Mesenchymal stem cell of adipose (primary cell): ENCODE measurements around a stretch of chr1.

DNA sequence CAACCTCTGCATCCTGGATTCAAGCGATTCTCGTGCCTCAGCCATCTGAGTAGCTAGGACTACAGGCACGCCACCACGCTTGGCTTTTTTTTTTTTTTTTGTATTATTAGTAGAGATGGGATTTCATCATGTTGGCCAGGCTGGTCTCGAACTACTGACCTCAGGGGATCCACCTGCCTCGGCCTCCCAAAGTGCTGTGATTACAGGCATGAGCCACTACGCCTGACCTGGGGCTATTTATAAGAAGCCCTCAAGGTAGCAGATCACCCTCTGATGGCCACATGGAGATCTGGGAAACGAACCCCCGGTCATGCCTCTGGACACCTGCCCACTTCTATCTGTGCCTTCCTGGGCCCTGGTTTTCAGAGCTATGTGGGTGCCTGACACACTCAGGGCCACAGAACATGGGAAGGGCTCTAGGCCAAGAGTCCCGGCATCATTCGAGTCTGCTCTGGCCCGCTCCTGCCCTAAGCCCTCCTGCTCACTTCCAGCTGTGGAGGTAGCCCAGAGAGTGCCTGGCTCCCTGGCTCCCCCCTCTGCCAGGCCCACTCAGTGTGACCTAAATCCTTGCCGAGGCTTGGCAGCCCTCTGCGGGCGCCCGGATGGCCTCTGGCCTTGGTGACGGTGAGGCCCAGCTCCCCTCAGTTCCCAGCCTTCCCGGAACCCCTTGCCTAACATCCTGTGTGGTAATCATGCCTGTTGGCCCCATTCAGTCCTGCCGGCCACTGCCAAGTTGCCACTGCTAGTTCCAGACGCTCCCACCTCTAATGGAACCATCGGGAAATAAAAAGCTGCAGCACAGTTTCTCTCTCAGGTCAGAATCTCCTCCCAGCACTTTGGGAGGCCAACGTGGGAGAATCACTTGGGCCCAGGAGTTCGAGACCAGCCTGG is 1.5 kb upstream of the H6PD start:
- CAGE, long polyA plus RNA = no peak

- CAGE, long polyA plus RNA = no peak
Observed at GRCh38 chr1:9234150-9234705, 346 bp upstream of the H6PD start.

GRCh38 chr1:9244678-9245821 is 10.5 kb downstream of the H6PD start:
- CAGE, long polyA plus RNA = no peak

DNA sequence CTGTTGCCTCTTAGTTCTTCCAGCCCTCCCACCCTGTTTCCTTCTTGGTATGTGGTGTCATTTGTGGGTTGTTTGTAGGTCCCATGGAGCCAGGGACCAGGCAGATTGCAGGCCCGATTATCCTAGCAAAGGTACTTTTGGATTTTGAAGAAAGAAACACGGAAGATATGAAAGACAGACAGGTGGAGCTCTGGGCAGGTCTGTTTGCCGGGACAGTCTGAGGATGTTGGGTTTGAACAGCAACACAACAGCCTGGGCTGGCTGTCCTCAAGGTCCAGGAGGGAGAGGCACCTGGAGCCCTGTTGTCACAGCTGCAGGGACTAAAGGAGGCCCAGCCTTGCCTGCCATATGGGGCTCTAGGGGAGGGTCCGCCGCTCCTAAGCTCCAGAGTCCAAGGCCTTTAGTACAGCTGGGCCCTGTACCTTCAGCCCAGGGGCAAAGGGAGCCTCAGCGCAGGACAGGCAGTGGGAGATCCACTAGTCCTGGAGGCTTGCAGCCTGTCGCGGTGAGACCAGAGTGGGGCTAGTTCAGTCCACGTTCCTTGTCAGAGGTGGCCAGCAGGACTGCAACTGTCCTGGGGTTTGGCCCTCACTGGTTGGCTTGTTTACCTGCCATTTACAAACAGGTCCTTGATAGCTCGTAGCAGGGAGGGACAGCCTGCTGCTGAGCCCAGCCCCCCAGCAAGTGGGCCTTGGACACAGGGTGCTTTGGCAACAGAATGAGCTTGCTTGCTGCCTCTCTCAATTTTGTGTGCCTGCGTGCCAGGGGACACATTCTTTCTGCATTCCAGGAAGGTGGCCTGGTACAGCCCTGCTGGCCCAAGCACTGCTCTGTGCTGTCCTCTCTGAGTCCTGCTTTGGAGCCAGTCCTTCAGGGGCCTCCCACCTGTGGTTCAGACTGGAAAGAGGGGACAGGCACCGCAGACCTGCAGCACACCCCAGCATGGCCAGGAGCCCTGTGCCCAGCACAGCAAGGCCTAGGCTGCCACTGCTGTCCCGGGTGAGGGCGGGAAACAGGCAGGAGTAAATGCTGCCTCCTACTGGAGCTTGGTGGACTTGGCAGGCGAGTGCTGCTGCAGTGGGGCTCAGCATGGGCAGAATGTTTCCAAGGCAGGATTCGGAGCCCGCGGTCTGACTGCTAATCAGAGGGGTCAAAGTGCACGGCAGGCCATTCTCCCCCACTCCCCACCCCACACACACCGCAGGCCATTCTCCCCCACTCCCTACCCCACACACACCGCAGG is 15.0 kb downstream of the H6PD start:
- CAGE, long polyA plus RNA = no peak

DNA sequence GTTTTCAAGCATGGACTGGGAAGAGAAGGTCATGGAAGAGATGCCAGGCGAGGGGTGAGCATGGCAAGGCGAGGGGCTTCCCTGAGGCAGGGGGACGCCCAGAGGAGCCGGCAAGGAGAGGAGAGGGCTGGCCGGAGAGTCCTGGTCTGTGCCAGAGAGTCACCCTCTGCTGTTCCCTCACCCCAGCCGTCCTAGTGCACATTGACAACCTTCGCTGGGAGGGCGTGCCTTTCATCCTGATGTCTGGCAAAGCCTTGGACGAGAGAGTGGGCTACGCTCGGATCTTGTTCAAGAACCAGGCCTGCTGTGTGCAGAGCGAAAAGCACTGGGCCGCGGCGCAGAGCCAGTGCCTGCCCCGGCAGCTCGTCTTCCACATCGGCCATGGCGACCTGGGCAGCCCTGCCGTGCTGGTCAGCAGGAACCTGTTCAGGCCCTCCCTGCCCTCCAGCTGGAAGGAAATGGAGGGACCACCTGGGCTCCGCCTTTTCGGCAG is 28.8 kb downstream of the H6PD start:
- CAGE, long polyA plus RNA = no peak

GRCh38 chr1:9263816-9264481 is 28.7 kb upstream of the SPSB1 start:
- CAGE, long polyA plus RNA = no peak

GRCh38 chr1:9268826-9269314 is 23.8 kb upstream of the SPSB1 start:
- CAGE, long polyA plus RNA = no peak

- CAGE, long polyA plus RNA = no peak
Observed at GRCh38 chr1:9327969-9328586, 35.4 kb downstream of the SPSB1 start.

GRCh38 chr1:9349429-9350114 is 56.9 kb downstream of the SPSB1 start:
- CAGE, long polyA plus RNA = no peak

DNA sequence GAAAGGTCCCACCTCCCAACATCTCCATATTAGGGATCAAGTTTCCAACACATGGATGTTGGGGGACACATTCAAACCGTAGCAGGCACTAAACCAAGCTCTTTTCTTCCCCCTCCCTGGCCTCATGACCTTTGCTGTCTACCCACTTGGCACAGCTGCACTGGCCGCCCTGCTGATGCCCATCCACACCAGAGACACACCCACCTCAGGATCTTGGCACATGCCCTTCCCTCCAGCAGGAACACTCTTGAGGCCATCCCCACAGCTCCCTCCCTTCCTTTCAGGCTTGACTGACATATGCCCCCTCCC is 98.7 kb upstream of the SLC25A33 start:
- CAGE, long polyA plus RNA = no peak

- CAGE, long polyA plus RNA = no peak
Observed at GRCh38 chr1:9443979-9444442, 95.3 kb upstream of the SLC25A33 start.

- CAGE, long polyA plus RNA = no peak
Observed at GRCh38 chr1:9593317-9593945, 4.7 kb downstream of the TMEM201 start.

GRCh38 chr1:9651998-9652796 is 666 bp downstream of the PIK3CD start:
- CAGE, long polyA plus RNA = no peak

DNA sequence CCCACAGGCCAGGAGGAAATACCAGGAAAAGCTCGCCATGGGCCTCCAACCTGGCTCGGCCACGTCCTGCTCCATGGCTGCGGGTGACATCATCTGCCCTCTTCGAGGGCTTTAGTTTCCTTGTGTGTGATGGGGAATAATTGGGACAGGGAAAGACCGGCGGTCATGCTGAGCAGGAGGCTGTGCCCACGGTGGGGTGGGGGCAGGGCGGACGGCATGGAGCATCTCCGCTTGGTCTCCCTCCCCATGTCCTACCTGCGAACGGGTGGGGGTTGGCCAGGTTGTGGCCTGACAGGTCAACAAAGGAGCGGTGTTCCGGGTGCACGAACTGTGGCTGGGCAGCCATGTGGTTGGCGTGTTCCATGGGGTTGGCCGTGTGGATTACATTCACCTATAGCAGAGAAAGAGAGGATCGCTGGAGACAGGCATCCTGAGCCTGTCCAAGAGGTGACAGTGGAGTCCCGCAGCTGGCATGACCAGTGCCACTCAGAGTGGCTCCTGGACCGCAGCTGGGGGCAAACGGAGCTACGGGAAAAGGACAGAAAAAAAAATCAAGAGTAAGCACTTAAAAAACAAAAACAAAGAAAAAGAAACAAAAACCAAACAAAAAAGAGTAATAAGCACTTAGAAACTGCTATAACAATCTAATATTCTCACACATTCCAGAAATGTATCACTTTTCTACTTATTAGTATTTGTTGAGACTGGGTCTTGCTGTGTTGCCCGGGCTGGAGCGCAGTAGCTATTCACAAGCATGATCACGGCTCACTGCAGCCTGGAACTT is 80.2 kb downstream of the PIK3CD start:
- CAGE, long polyA plus RNA = no peak

GRCh38 chr1:9807630-9807961 is 16.2 kb downstream of the CLSTN1 start:
- CAGE, long polyA plus RNA = no peak

DNA sequence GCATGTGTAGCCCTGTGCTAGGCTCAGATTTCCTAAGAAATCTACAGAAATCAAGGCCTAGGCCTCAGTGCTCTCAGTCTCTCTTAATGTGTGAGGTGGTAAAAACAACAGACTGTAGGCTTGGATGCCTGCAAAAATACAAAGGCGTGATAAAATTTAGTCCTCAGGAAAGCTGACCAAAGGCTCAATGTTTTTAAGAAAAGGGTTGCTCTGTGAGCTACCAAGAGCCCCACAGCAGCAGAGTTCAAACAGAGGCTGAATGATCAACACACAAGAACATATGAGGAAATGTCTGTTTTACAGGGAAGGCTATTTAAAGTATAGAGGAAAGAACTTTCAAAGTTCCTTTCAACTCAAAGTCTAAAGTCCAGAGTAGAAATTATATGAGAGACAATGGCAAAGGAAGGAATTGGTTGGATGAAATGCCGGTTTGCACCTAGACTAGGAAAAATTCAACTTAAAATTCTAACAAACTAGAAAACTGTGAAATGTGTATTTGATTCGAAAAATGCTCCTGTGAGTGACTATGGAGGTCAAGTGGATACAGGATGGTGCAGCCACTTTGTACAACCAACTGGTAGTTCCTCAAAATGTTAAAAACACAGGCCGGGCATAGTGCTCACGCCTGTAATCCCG is 8.6 kb downstream of the CLSTN1 start:
- CAGE, long polyA plus RNA = no peak

- CAGE, long polyA plus RNA = no peak
Observed at GRCh38 chr1:9850450-9851419, 27.0 kb upstream of the CLSTN1 start.

GRCh38 chr1:9871955-9872622 is 38.0 kb downstream of the CTNNBIP1 start:
- CAGE, long polyA plus RNA = no peak

DNA sequence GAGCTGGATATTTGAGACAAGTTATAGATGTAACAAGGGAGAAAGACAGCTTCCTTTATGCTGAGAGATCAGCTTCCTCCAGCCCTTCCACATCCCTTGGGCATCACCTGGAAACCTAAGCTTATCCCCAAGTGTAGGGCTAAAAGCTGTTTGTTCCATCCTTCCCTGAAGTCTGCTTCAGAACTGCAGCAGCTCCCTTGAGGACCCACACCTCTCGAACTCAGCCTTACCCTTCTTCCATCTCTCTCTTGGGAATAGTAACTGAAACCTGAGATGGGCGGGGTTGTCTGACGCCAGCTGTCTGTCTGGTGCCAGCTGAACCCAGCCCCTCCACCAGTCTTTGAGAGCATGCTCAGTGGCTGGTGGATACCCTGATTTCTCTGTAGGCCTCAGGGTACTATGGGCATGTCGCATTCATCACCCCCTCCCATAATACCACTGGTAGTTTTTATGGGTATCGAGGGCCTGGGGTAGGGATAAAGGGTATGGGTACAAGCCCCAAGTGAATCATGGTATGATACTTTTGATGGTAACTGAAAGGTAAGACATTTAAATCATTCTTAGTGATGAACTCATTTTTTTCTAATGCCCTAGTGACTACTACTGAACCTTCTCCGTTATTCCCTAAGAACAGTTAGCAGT is 17.9 kb downstream of the NMNAT1 start:
- CAGE, long polyA plus RNA = no peak

DNA sequence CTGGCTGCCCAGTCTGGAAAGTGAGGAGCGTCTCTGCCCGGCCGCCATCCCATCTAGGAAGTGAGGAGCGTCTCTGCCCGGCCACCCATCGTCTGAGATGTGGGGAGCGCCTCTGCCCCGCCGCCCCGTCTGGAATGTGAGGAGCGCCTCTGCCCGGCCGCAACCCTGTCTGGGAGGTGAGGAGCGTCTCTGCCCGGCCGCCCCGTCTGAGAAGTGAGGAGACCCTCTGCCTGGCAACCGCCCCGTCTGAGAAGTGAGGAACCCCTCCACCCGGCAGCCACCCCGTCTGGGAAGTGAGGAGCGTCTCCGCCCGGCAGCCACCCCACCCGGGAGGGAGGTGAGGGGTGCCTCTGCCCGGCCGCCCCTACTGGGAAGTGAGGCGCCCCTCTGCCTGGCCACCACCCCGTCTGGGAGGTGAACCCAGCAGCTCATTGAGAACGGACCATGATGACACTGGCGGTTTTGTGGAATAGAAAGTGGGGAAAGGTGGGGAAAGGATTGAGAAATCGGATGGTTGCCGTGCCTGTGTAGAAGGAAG is 3.9 kb upstream of the UBE4B start:
- CAGE, long polyA plus RNA = no peak